Pericardium (tissue), 1 donor: Measurements from ENCODE around the genes CHIC2, TMEM165, CEP135, PPAT and PAICS.

- RRBS, result no CpG with 5 or more reads among the region's 5 CpGs
These were observed 375 bp downstream of the LNX1 start for GRCh38 chr4:53590952-53591270.

DNA sequence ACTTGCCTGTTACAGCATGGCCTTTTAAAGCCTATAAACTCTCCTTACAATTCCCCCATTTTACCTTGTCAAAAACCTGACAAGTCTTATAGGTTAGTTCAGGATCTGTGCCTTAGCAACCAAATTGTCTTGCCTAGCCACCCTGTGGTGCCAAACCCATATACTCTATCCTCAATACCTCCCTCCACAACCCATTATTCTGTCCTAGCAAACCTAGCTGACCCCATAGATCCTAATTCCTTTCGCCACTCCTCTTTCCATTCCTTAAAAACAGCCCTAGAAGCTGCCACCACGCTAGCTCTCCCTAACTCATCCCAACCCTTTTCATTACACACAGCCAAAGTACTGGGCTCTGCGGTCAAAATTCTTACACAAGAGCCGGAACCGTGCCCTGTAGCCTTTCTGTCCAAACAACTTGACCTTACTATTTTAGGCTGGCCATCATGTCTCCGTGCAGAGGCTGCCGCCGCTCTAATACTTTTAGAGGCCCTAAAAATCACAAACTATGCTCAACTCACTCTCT is 41.5 kb downstream of the CHIC2 start:
- RRBS, result no CpG with 5 or more reads among the region's 8 CpGs

- RRBS, result 2% methylated on average over 16 of the region's 92 CpGs
These were observed at the start of gene CHIC2 for GRCh38 chr4:54064223-54065029. Gene CHIC2, minus strand, starts transcription at chr4:54064605.

GRCh38 chr4:54217542-54217992 is 11.5 kb upstream of the PDGFRA start:
- RRBS, result no CpG with 5 or more reads among the region's 17 CpGs

GRCh38 chr4:54230418-54230713 is 1.3 kb downstream of the PDGFRA start:
- RRBS, result 4% methylated on average over 5 of the region's 18 CpGs

GRCh38 chr4:54231756-54232586 is 2.9 kb downstream of the PDGFRA start:
- RRBS, result 10% methylated on average over 6 of the region's 58 CpGs

- RRBS, result no CpG with 5 or more reads among the region's 27 CpGs
These were observed 118.2 kb upstream of the KIT start for GRCh38 chr4:54539410-54540064.

- RRBS, result no CpG with 5 or more reads among the region's 17 CpGs
These were observed 462 bp upstream of the KDR start for GRCh38 chr4:55125914-55126200.

- RRBS, result no CpG with 5 or more reads among the region's 12 CpGs
These were observed 44.2 kb upstream of the KDR start for GRCh38 chr4:55169519-55169972.

DNA sequence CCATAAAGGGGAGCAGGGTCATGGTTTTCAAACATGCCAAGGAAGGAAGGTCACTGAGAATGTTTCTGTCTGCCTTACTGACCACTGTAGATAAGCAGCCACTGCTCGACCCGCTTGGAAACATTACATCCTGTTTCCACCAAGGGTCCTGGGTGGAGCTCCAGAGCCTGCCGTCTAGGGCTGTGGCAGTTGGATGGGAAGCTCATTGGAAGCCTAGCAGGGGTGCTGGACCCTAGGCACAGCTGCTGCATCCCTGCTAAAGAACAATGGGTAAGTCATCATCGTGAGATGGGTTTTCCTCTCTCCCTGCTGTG is 76.1 kb upstream of the SRD5A3 start:
- RRBS, result no CpG with 5 or more reads among the region's 4 CpGs

DNA sequence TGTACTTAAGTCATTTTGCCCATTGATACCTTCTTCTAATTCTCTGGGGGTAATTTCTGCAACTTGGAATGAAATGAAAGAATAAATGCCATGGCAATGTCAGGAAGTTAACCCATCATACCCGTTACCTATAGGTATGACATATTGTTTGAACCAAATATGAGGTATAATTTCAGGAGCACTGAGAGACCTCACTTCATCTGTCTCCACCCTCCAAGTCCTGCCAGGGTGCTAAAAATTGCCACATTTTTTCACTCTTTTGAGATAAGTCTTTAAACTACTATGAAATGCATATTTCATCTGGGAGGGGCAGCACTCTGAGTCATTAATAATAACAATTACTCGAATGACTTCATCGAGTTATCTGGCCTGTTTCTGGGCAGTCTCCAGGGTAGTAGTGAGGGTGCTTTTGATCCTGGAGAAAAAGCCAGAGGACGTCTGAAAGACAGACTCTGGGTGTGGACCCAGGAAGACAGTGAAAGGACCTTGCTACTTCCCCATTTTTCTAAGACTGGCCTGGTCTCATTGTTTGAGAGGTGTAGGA is 42.4 kb upstream of the SRD5A3 start:
- RRBS, result no CpG with 5 or more reads among the region's 4 CpGs

DNA sequence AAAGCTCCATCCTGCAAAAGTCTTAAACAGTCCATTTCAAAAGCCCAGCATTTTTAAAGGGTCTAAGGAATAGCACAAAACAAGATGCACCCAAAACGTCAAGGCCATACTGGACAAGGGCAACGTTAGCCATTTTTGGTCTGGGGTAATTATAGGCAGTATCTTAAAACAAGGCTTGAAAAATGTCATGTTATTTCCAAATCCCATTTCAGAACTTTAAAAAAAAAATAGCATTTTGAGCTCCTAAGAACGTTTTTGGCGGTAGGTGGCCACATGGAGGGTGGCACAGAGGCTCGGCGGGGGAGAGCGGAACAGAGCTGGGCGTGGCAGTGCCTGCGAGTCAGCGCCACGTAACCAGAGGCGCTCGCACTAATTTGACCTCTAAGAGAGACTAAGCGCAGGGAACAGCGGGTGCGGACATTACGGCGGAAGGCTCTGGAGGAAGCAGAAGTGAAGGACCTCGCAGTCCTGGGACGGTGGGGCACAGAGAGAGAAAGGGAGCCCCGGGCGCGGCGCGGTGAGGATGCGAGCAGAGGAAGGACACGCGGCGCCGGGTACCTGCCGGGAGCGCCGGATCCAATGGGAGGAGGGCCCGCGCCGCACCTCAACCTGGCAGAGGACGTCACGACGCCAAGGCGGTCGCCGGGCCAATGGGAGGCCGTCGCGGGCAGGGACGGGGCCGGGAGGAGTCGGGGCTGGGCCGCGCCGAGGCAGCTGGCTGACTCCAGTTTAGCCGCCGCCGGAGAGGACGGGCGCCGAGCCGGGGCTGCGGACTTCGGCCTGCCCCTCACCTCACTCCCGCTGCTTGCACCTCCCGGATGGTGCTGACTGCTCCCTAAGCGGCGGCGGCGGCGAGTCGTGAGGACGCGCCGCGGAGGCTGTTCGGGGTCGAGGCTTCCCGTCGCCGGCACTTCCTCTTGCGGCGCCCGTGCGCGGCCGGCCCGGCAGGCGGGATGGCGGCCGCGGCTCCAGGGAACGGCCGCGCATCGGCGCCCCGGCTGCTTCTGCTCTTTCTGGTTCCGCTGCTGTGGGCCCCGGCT is at the start of gene TMEM165:
TMEM165 (plus strand) TSS at position 721 of the 1,040 bp plus-strand sequence.
- RRBS, result 1% methylated on average over 50 of the region's 96 CpGs

DNA sequence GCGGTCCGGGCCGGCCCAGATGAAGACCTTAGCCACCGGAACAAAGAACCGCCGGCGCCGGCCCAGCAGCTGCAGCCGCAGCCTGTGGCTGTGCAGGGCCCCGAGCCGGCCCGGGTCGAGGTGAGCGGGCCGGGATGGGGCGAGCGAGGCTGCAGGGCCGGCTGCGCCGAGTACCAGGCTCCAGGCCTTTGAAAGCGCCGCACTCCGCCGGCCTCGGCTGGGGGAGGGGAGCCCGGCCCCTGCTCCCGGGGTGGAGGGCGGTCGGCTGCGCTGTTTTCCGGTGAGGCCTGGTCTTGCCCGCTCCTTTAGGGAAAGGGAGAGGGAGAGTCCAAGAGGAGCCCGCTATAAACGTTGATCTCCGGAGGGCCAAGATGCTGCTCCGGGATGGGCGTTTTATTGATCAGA is 522 bp downstream of the TMEM165 start:
- RRBS, result 2% methylated on average over 13 of the region's 37 CpGs

GRCh38 chr4:55407451-55408313 is 11.9 kb downstream of the TMEM165 start:
- RRBS, result no CpG with 5 or more reads among the region's 7 CpGs

GRCh38 chr4:55417691-55418101 is 21.9 kb downstream of the TMEM165 start:
- RRBS, result no CpG with 5 or more reads among the region's 5 CpGs

DNA sequence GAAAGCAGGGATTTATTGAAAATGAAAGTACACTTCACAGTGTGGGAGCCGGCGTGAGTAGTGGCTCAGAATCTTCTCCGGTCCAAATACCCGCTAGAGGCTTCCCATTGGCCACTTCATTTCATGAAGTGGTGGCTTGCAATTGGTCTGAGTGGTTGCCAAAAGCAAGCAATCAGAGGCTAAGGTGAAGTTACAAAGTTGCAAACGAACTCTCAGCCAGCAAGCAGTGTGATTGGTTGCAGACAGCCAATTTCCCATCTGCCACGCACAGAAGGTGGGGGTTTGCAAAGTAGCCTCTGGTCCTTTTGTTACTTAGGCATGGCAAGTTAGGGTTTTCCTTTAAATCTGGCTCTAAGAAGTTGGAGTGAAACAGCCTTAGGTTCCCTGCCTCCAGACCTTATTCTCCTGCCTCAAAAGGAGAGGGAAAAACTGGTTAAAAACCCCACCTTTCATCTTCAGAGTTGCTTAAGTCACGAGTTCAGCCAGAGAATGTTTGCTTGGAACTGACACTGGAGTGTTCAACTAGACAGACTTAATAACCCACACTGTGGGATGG is 6.8 kb upstream of the CLOCK start:
- RRBS, result no CpG with 5 or more reads among the region's 7 CpGs

GRCh38 chr4:55948396-55949211 is at the start of gene CEP135:
Gene CEP135, plus strand, starts transcription at chr4:55948945.
- RRBS, result 1% methylated on average over 48 of the region's 78 CpGs

GRCh38 chr4:56434845-56435891 is at the start of gene PPAT:
Gene PPAT, minus strand, starts transcription at chr4:56435615.
- RRBS, result 2% methylated on average over 24 of the region's 72 CpGs

DNA sequence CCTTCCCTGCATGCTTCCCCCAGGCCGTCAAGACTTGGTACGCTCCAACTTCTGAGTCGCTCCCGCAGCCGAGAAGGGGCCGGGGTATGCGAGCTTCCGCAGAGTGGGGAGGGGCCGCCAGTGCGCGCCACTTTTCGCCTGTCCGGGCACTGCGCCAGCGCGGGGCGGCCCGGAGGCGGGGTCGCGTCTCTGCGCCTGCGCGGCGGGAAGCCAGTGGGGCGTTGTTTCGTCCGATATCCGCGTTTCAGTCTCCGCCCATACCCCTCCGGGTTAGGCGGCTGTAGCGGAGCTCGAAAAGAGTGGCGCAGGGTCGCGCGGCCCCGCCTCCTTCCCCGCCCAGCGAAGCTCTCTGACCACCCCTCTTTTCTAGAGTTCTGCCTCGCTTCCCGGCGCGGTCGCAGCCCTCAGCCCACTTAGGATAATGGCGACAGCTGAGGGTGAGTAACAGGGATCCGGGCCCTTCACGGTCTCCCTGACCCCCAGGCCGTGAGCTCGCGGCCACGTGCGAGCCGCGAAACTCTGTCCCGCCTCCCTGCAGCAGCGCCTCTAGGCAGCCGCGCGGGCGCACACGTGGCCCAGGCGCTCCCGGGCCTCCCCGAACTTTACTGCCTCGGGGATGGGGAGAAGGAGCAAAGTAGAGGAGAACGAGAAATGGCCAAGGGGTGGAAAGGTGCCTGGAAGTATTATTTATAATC is at the start of gene PAICS:
PAICS (plus strand) TSS at position 369 of the 695 bp plus-strand sequence.
- RRBS, result 1% methylated on average over 26 of the region's 69 CpGs

- RRBS, result no CpG with 5 or more reads among the region's 10 CpGs
These were observed 4.7 kb upstream of the SRP72 start for GRCh38 chr4:56462584-56463192.